ENCODE data around the gene NUP133.

GRCh38 chr1:228245126-228245953, 37.5 kb downstream of the OBSCN start:
- RRBS: no CpG with 5 or more reads among the region's 11 CpGs

DNA sequence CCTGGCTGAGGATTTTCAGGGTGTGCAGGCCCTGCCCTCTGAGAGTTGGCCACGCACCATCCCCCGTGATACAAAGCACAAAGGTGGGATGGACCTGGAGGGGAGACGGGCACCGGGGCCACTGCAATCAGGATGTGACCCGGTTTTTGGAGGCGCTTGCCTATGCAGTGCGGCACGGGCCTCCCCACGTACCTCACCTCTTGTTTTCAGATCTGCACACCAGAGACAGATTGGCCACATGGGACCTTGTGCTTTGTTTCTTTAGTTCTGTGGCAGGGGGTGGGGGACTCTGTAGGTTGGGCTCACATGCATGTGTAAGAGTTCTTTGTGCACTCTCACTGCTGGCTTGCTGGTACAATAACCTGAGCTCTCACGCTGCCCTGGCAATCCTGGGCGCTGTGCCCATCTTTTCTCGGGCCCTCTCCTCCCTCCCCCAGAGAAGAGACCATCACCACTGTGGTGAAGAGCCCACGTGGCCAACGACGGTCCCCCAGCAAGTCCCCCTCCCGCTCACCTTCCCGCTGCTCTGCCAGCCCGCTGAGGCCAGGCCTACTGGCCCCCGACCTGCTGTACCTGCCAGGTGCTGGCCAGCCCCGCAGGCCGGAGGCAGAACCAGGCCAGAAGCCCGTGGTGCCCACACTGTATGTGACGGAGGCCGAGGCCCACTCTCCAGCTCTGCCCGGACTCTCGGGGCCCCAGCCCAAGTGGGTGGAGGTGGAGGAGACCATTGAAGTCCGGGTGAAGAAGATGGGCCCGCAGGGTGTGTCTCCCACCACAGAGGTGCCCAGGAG, 47.3 kb downstream of the TRIM11 start:
- RRBS: 86% methylated on average over 8 of the region's 28 CpGs

DNA sequence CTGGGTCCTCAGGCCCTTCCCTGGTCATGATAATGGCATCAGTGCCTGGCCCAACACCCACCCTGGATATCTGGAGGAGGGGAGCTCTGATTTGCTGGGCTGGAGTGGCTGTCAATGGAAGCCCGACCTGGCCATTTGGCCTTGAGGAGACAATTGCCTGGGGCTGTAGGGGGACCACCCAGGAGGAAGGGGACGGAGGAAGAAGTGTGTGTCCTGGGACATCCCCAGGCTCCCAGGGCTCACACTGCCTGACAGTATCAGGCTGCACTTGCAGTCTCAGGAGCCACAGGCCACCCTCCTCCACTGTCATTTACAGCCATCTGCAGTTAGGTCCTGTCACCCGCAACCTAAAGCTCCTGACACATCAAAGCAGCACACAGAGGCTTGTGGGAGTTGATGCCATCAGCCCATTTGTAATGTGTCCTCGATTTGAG, 7.9 kb upstream of the RNF187 start:
- RRBS: no CpG with 5 or more reads among the region's 4 CpGs

DNA sequence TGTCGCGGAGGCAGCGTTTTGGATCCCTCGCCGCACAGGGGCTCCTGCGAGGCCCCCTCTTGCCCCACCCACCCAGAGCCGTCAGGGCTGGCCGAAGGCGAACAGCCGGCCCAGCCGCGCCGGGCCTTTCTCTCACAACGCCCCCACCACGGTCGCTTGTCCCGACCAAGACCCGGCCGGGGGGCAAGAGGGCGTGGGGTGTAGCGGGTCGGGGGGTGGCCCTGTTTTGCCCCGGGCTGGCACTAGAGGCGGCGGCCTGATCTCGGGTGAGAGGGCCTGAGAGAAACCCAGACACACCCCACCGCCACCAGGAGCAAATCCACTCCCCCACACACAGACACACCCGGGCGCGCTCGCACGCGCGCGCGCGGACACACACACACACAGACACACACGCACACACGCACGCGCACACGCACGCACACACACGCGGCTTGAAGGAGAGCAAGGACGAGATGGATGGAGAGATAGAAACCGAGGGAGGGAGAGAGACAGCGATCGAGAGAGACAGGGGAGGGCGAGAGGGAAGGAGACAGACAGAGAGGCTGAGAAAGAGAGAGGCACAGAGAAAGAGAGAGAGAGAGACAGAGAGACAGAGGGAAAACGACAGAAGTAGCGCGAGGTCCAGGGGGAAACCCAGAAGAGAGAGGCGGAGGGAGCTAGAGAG, 99.9 kb upstream of the RHOU start:
- RRBS: 32% methylated on average over 8 of the region's 54 CpGs

GRCh38 chr1:228721325-228721773, 13.9 kb upstream of the RHOU start:
- RRBS: no CpG with 5 or more reads among the region's 12 CpGs

GRCh38 chr1:228723896-228724300, 11.4 kb upstream of the RHOU start:
- RRBS: no CpG with 5 or more reads among the region's 6 CpGs

DNA sequence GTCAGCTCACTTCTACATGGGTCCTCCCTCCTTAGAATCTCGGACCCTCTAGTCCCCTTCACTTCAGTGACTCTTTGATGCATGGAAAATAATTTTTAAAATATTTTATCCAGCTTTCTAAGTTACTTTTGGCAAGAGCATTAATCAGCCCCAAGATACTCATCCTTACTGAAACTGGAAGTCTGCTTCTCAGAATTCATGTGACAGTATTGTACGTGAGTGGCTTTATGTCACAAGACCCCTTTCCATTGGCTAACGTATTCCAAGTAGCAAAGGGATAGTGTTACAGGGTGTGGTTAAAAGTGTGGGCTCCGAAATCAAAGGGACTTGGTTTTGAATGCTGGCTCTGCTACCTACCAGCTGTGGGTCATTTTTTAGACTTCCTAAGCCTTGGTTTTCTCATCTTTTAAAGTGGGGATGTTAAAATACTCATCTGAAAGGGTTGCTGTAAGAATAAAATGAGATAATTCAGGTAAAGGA, 91.7 kb downstream of the RHOU start:
- RRBS: no CpG with 5 or more reads among the region's 4 CpGs

GRCh38 chr1:228837837-228838916, 102.9 kb downstream of the RHOU start:
- RRBS: 88% methylated on average over 3 of the region's 13 CpGs

GRCh38 chr1:228842000-228842712, 106.9 kb downstream of the RHOU start:
- RRBS: no CpG with 5 or more reads among the region's 5 CpGs

DNA sequence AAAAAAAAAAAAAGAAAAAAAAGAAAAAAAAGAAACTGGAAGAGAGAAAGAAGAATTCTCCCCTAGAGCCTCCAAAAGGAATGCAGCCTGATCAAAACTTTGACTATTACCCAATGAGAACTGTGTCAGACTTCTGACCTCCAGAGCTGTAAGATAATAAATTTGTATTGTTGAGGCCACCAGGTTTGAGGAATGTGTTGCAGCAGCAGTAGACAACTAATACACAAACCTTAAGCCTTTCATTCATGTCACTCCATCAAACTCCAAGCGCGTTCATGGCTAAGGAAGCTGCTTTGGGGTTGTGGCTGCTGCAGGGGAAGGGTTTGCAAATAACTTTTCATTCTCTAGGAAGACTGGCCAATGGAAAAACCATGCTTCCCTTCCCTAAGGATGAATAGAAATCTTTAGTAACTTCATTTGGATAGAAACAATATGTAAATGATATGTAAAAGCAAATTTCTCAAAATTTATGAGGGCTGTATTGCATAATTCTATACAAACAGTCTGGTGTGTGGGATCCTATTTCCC, 170.4 kb downstream of the RHOU start:
- RRBS: no CpG with 5 or more reads among the region's 2 CpGs

- RRBS: no CpG with 5 or more reads among the region's 11 CpGs
These were observed 229.1 kb downstream of the RHOU start for GRCh38 chr1:228964044-228965061.

- RRBS: no CpG with 5 or more reads among the region's 8 CpGs
These were observed 25.8 kb downstream of the RAB4A start for GRCh38 chr1:229296367-229297355.

GRCh38 chr1:229313002-229313635, 29.7 kb downstream of the CCSAP start:
- RRBS: no CpG with 5 or more reads among the region's 9 CpGs

DNA sequence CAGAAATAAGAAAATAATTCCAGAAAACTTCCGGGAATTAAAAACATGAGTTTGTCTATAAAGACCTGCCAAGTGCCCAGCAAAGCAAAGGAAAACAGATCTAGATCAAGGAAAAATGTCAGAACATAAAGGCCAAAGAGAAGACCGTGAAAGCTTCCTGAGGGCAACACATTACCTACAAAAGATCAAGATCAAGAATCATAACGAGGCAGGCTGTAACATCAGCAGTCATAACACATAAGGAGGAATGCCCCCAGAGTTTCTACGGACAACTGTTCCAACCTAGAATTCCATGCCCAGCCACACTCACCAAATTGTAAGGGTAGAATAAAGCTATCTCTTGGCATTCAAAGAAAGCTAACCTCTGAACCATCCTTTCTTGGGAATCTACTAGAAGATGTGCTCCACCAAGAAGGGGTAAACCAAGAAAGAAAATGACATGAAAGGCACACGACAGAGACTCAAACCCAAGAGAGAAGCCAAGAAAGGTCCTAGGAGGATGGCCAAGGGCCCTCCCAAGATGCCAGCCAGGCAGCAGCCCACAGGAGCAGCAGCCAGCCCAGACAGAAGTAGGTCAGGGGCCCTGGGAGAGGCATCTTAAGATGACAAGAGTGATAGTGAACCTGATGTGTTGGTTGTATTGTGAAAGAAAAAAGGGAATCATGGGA, 3.6 kb downstream of the CCSAP start:
- RRBS: no CpG with 5 or more reads among the region's 5 CpGs

DNA sequence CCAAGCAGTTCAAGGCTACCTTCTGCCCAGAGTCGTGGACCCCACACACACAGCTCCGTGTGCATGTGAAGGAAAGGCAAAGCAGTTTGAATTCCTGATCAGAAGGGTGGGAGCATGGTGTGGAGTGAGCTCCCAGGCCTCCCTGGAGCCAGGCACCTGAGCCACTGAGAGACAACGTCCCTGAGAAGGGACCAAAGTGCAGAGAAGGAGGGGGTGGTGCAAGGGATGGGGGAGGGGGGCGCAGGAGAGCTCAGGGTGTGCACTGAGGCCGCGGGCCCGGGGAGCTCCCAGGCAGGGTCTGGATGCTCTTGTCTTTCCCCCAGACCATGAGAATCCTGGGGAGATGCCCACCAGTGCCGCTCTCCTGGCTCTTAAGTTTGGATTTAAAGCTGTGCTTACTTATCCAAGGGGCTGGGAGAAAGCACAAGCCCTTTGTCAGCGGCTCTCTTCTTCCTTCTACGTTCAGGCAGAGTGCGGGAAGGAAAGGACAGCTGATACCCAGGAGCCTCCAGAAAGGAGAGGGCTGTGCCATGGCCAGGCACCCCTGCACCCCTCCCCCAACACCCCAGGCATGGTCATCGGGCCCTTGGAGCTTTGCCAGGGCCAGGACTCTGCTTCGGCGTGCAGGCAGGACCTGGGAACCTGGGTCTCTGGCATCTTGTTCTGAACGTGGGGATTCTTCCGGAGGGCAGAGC, 24.1 kb downstream of the ACTA1 start:
- RRBS: 62% methylated on average over 1 of the region's 16 CpGs

- RRBS: 6% methylated on average over 10 of the region's 57 CpGs
These were observed 1.2 kb downstream of the ACTA1 start for GRCh38 chr1:229432513-229433211.

- RRBS: under 1% methylated on average over 18 of the region's 70 CpGs
These were observed at the start of gene NUP133 for GRCh38 chr1:229507741-229508978. NUP133 (minus strand) TSS chr1:229508341.

DNA sequence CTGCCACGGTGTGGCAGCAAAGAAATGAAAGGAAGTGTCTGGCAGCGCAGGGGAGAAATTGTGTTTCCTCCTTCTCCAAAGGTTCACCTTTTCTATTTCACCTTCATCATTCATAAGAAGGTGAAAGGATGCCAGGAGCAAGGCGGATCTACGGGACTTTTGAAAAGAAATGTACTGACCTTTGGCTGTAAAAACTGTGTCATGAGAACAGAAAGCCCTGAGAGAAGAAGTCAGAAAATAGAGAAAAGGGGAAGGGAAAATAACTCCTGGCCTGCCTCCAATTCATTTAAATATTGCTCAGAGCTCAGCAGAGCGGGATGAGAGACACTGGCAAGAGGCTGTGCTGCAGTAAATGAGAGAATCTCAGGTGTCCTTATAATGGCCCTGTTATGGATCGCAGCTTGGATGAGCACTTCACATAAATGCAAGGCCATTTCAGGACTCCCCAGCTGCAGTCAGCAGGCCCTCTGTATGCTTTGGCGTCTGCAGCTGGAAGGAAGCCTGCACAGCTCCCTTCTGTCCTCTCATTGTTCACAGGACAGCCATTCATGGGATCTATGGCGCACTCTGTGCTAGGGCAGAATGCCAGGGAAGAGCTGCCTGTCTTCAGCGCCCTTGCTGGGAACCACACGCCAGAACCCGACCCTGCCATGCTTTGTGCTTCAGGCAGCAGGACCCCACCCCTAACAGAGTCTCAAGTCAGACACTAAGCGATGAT, 20.5 kb upstream of the ABCB10 start:
- RRBS: no CpG with 5 or more reads among the region's 12 CpGs

DNA sequence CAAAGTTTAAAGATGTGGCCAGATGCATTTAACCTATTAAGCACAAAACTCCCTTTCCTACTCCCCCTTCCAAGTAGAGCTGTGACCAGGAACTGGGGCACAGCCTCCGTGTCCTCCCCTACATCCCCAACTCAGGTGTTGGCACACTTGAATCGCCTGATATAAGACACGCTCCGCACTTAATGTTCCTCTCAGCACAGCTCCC, 1.3 kb downstream of the TAF5L start:
- RRBS: no CpG with 5 or more reads among the region's 4 CpGs

DNA sequence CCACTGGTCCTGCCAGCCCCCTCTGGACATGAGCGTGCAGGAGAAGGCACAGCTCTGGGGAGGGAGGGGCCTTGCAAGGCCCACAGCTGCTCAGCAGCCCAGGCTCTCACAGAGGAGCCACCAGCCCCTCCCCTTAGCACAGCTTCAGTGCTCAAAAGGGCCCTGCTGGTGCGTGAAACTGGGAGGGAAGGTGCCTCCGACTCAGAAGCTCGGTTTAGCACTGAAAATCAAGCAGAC, 210.8 kb upstream of the GALNT2 start:
- RRBS: no CpG with 5 or more reads among the region's 4 CpGs